M059J (cell line): ENCODE measurements around a stretch of chr5.

DNA sequence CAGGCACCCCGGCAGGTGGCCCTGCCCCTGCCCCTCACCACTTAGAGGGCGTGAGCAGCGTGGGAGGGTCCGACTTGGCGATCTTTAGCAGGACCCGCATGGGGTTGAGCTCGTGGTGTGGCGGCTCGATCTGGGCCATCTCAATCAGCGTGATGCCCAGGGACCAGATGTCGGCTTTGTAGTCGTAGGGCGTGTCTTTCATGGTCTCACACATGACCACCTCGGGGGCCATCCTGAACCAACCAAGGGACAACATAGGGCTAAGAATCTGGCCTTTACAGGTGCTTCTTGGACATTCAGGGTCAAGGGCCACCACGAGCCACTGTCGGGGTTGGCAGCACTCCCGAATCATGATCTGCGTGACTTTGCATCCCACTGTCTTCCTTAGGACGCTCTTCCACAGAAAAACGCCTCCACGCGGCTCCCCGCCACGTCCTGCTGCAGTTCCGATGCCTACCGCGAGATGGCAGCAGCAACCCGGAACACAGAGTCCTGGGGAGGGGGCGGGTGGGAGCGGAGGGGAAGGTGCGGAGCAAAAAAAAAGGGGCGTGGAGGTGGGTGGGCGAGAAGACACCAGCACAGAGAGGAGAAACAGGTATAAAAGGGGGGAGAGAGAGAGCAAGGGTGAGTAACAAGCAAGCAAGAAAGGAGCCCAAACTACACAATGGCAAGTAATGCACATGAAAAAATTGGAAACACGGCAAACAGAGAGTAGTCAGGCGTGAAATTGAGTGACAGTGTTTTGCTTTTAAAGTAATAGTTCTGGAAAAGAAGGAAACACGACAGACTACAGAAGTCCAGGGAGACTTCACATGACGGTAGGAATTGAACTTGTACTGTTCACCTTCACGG, 81.2 kb downstream of the STK10 start:
- RAMPAGE, long total RNA = no peak

DNA sequence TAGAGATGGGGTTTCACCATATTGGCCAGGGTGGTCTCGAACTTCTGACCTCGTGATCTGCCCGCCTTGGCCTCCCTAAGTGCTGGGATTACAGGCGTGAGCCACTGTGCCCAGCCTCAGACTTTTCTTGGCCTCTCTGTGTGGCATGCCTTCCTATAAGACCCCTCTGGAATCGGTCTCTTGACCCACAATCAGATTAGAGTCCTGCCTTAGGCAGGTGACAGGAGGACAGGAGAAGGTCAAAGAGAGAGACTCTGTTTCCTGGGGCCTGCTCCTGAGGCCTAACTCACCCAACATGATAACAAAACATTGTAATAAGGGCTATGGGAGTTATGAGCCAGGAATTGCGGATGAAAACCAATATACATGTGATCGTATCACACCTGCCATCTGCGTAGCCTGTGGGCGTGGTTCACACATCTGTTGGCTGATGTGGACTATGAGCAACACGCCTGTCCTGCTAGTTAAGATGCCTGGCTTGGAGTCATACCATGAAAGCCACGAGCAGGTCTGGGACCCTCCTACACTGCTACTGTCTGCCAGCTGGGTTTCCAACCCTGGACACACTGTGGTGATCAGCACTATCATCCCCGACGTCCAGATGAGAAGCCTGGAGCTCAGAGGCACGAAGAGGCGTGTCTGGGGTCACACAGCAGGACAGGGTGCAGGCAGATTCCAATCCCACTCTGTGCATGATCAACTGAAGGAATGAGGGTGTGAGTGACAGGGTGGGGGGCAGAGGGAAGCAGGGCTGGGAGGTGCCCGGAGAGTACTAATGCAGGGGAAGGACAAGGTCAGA, 40.2 kb downstream of the STK10 start:
- RAMPAGE, long total RNA = no peak

DNA sequence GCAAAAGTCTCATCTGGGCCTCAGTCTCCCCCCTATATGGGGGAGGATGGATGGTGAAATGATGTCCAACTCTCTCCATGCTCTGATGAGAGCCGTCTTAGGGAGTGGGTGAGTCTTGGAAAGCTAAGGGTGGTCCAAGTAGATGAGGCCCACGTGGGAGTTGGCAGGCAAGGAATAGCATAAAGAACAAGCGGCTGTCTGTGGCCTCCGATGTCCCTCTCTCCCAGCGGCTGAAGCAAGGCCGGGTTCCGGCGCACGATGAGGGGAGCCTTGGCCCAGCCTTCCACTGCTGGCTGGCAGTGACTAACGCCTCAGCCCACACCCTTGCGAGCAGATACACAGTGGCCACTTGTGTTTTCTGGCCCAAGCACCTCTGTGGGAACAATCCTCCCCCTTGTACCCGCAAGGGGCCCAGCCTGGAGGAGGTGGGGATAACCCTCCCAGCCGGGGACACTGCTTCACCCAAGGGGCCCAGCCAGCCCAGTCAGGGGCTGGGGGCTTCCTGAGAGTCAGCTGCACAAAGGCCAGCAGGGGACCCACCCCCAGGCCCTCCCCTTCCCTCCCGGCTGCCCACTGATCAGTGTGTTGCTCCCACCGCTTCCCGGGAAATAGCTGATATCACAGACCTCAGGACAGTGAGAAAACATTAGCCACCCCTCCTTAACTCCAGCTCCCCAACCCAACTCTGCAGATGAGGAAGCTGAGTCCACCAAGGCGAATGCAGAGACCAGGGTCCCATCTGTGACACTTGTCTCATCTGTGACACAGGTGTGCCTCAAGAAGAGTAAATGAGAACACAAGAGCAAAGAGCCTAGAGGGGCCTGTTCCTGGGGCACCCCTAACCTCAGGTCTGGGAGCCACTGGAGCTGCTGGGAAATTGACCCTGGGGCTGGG, 23.2 kb downstream of the STK10 start:
- RAMPAGE, long total RNA = no peak

DNA sequence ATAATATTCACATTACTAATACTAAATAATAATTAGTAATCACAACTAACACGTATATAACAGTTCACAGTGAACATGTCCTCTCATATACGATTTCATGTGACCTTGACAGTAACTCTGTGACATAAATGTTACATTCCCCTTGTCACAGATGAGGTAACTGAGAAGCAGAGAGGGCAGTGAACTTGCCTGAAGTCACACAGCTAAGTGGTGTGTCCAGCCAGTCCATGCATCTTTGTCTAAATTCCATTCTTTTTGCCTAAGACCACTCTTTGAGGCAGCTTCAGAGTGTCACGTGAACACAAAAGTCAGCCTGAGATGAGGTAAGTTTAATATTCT, 43.6 kb downstream of the SH3PXD2B start:
- RAMPAGE, long total RNA = no peak

DNA sequence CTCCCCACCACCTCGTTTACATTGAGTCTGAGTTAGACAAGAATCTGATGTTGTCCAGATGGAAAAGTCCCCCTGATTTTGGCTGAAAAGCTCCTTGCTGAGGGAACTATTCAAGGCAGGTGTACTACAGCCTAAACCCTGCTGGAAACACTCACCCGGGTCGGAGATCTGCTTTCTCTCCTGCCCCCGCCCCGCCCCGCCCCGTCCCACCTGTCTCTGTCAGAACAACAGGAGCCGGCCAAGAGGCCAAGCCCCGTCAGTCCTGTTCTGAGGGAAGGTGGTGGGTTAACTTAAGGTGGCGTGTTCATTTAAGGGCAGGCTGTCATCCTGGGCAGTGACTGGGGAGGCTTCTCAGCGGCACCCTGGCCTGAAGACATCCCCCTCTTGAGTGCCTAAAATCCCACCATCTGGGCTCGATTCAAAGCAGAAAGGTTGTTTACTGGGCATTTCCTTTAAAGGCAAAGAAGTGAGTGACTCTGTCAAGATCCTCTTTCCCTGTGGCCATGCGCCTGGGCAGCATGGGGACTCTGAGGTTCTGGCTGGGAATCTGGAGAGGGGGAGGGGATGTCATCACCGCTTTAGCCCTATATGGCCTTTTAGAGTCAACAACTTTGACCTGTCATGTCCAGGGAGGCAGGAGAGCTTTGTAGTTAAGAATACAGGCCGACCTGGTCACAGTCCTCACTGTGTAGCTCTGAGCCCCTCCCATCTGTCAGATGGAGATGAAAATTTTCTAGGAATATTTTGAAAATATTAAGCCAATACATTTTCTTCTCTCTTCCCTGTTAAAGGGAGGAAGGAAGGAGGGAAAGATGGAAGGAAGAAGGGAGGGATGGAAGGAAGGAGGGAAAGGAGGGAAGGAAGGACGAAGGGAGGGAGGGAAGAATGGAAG, 70.9 kb upstream of the NEURL1B start:
- RAMPAGE, long total RNA = no peak

DNA sequence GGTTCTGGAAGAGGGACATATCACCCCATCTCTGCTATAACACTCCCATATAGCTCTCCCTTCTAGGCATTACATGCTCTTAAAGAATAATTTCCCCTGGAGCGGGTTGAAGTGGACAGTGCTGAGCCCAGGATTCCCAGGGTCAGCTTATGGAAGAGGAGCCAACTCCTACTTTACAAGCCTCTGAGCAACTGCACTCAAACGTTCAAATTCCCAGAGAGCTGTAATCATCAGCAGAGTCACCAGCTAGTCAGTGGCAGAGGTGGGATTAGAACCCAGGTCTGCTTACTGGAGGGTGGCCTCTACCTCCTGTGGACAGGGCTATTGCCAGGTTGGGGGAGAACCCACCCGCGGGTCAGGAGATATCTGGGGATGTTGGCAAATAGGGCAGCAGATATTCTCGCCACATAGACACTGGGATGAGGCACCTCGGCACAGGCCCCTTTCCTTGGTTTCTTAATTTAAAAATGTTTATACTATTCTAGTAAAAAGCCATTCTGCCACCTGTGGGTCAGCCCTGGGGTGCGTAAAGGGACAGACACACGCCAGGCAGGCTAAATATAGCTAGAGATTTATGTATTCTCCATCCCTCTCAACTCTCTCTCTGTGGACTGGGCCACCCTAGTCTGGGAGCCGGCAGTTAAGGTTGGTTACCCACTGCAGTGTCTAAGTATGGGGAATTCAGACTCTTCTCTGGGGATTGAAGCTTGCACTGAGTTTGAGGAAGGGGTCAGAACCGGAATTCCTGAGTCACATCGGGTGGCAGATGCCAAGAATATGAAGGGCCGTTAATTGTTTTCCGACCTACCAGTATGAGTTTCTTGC, 1.7 kb downstream of the NEURL1B start:
- RAMPAGE, long total RNA = no peak

DNA sequence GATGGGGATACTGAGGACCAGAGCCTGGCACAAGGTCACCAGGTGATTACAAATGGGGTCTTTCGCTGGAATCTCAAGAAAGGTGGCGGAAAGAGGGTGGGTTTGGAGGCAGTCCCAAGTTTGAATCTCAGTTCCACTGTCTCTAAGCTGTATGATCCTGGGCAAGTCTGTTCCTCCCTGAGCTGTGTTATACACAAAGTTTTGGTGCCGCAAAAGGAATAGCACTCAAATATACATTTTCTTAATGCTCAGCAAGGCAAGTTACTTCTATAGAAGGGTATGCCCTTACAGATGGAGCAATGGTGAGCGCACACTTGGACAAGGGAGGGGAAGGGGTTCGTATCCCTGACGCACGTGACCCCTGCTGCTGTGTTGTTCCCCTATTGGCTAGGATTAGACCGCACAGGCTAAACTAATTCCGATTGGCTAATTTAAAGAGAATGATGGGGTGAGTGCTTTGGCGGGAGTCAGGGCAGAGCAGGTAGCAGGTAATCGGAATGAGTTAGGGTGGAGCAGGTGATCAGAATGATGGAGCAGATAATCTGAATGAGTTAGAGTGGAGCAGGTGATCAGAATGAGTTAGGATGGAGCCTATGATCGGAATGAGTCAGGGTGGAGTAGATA, 9.5 kb downstream of the NEURL1B start:
- RAMPAGE, long total RNA = no peak

DNA sequence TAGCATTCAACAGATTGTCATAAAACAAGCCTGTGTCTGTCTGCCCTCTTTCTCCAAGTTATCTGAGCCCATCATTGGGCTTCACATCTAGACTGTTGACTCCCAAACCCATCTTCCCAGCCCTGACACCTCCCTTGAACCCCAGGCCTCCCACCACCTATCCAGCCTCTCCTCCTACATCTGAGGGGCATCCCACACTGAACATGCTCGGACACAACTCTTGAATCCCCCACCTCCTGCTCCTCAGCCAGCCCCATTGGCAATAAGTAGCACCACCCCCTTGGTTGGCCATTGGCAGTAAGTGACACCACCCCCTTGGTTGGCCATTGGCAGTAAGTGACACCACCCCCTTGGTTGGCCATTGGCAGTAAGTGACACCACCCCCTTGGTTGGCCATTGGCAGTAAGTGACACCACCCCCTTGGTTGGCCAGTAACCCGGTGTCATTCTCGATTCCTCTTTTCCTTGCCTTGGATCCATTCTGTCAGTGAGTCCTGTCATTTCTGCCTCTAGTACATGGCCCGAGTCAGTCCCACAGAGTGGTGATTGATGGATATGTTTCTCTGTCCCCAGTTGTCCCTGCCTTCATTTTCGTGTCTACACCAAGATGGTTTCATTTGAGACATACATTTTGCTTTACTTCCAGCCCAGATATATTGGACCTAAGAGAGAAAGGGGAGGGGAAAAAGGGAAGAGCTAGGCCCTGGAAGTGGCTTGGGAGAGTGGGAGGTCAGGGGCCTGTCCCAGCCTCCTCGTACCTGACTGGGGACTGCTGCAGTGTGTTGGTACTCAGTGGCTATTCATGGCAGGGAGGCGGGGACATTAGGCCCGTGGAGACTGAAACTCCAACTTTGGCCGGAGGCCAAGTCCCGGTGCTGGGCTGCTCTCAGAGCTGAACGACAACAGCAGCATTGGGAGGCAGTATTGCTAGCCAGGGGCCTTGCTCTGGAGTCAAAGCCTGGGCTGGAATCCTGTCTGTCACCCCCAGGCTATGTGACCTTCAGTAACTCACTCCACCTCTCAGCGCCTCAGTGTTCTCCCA, 37.5 kb downstream of the NEURL1B start:
- RAMPAGE, long total RNA = no peak

DNA sequence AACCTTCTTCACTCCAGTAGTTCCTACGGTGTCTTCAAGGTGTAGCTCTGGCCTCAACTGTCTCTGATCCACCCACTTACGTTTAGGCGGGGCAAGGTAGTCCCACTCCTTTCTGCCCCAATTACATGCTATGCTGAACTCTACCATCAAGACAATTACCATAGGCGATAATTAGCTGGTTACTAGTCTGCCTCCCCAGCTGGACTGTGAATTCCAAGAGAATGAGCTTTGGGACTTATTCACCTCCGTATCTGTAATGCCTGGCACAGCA, 51.0 kb downstream of the DUSP1 start:
- RAMPAGE, long total RNA = no peak

GRCh38 chr5:172731379-172732156, 39.4 kb downstream of the DUSP1 start:
- RAMPAGE, long total RNA = no peak

- RAMPAGE, long total RNA = no peak
These were observed 24.3 kb downstream of the DUSP1 start for GRCh38 chr5:172746538-172747270.

- RAMPAGE, long total RNA = no peak
These were observed 459 bp upstream of the DUSP1 start for GRCh38 chr5:172771293-172772015.

GRCh38 chr5:172830546-172831476, 3.2 kb upstream of the ERGIC1 start:
- RAMPAGE, long total RNA = no peak

GRCh38 chr5:172833351-172834072, 539 bp upstream of the ERGIC1 start:
- RAMPAGE, long total RNA = no peak

GRCh38 chr5:172846972-172847235, 12.9 kb downstream of the ERGIC1 start:
- RAMPAGE, long total RNA = no peak

DNA sequence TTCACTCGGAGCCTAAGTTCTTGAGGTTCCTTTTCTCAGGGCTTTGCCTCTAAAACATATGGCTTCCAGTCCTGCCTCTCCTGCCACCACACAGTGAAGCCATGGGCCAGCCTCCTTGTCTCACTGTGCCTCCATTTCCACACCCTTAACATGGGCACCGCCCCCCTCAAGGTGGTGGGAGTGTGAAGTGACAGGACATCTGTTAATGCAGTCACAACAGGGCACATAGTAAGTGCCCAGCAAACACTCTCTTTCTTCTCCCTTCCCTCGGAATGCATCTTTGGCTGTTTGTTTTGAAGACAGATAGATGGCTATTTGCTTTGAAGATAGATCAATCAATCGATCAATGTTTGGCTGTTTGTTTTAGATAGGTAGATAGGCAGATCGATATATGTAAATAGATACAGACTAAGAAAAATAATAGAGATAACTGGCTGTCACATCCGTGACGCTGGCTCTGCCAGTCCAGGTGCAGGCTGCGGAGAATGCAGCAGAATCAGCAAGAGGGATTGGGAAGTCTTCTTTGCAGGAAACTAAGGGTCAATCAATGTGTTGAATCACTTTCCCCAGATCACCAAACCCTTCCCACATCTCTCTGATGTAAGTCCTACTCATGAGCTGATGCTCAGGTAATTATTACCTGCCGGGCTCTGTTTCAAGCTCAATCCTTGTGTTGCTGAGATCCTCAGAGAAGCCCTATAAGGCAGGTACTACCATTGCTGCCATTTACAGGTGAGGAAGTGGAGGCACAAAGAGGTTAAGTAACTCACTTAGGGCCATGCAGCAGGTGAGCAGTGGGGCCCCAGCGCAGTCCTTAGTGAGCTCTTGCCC, 60.8 kb downstream of the ERGIC1 start:
- RAMPAGE, long total RNA = no peak

DNA sequence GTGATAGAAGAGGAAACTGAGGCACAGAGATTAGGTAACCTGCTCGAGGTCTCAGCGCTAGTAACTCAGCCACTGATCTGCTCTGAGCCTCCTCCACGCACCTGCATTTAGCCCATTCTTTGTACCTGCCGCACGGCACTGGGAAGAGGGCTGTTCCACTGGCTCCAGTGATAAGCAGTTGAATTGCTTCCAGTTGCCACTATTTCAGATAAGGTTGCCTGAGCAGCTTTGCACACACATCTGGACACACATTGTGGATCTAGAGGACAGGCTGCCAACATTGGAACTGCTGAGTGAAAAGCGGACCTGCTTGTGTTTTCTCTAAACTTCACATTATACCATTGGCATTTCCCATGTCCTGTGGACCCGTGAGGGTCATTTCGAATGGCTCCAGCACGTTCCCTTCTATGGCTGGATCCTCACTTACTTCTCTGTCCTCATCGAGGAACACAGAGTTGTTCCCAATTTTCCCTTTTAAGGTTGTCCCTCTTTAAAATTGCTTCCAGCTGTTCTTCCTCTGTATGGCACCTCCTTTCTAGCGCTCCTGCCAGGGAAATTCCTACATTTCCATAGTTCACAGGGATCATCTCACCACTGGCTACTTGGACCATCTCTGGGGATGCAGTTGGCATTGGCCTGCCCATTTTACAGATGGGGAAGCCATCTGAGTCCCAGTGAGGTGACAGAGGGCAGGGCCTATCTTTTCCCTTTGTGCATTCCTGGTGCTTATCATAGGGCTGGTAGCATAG, 45.9 kb upstream of the RPL26L1 start:
- RAMPAGE, long total RNA = no peak

DNA sequence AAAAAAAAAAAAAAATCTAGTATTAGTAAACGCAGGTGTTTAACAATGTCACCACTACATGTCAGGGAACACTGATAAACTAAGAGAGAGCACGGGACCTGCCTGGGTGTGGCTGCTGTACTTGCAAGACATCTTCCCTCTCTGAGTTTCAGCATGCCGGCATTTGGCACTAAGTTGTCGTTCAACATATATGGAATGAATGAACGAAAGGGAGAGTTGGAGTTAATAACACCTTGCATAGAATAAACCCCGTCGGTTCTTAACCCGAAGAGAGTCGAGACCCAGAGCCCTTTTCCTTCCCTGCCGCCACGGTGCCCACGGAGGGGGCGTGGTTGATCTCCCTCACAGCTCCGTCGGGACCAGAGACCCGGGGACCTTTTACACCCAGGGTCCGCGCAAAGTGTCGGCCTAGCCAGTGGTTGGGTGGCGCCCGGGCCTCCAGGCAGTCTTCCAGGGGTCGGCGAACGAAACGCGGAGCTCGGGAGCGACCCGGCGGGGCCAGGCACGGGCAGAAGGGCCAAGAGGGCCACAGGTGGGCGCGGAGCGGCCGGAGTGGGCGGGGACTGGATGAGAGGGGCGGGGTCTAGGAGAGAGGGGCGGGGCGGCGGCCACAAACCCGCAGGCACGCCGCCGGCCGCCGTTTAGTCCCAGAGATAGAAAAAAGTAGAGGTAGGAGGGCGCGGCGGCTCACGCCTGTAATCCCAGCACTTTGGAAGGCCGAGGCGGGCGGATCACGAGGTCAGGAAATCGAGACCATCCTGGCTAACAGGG, 769 bp upstream of the RPL26L1 start:
- RAMPAGE, long total RNA = no peak

- RAMPAGE, long total RNA = no peak
These were observed 19.7 kb downstream of the ATP6V0E1 start for GRCh38 chr5:173003265-173003624.

DNA sequence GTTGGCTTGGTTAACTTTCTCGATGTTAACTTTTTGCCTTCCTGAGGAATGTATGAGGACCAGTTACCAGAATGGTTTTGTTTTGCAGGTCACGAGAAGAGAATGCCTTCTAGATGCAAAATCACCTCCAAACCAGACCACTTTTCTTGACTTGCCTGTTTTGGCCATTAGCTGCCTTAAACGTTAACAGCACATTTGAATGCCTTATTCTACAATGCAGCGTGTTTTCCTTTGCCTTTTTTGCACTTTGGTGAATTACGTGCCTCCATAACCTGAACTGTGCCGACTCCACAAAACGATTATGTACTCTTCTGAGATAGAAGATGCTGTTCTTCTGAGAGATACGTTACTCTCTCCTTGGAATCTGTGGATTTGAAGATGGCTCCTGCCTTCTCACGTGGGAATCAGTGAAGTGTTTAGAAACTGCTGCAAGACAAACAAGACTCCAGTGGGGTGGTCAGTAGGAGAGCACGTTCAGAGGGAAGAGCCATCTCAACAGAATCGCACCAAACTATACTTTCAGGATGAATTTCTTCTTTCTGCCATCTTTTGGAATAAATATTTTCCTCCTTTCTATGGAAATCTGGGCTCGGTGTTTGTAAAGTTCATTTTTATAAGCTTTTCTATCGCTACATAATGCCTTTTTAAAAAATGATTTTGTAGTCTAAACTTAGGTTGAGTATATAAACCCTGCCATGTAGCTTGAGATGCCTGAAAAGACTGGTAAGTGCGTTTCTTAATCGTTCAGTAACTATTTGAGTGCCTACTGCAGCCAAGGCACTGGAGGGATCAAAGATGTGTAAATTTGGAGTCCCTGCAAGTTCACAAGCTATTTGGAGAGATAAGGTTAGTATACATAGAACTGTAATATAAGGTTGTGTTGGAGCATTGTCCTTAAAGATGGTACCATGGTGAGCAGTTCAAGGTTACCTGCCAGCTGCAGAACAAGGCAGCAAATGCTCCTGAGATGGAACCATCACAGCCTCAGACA, 21.5 kb upstream of the CREBRF start:
- RAMPAGE, long total RNA = no peak